LHCN-M2 (cell line): Measurements from ENCODE around the genes TRIM40 and MRPS18B.

DNA sequence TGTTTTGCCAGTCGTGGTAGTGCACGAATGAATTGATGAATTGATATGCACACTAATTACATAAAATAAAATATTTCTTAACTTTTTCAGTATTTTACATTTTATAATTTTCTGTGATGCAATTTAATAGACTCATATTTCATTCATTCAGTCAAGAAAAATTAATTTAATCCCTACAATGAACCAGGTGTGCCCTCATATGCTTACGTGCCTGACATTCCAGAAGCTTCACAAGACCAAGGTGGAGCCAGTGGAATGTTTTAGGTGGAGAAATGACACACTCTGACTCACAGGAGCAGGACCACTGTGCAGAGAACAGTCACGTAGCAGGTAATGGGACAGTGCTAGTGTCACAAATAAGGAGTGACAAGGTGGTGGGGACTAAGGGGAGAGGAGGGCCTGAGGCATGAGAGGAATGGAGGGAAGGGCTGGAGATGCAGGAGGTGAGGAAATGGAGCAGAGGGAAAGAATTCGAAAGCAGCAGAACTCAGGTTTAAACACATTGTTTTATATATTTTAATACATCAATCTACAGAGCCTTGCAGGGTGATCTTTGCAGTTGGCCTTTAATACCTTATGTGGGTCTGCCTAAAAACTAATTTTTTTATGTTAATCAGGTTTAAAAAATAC, 37.0 kb upstream of the HLA-G start:
- RAMPAGE, long total RNA = no peak

DNA sequence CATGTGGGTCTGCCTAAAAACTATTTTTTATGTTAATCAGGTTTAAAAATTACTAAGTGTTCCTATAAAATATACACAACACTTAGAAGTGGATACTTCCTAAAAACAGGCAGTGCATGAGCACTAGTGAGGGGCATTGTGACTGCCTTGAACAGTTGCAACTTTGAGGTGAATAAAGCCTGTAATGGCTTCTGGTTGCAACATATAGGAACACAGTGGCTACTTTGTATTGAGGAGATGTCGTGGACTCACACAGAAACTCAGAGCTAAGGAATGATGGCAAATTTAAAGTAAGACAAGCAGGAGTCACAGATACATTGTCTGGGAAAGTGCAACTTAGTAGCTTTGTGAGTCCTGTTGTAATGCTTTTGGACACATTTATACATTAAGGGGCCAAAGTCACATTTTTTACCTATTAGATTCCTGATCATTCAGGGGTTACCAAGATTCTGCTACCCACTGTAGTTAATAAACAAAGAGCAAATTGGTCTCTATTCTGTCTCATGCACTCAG, 823 bp upstream of the HLA-A start:
- RAMPAGE, long total RNA = no peak

GRCh38 chr6:29964435-29965685, 22.5 kb downstream of the HLA-A start:
- RAMPAGE, long total RNA = no peak

DNA sequence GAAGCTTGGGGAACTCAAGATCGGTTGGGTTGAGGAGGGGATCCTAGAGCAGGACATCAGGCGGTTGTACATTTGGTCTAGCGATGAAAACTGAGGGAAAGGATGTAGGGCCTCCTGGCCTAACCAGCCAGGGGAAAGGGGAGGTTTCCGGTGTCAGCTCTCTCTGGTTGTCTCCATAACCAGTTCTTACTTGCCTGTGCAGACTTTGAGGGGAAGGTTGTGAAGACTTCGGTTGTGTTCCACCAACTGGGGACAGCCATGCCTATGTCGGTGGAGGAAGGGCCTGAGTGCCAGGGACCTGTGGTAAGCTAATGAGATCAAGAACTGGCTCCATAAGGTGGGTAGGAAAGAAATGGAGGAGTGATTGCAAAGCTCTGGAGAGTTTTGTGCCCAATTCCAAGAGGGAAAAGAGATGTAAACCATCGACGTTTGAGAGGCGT, 670 bp downstream of the POLR1H start:
- RAMPAGE, long total RNA = no peak

- RAMPAGE, long total RNA = no peak
Measured at GRCh38 chr6:30129275-30129670, 6.7 kb upstream of the TRIM40 start.

GRCh38 chr6:30135673-30136353, at the start of gene TRIM40:
Gene TRIM40, plus strand, starts transcription at chr6:30136140.
- RAMPAGE, long total RNA = no peak

- RAMPAGE, long total RNA = no peak
Measured at GRCh38 chr6:30156028-30156650, 4.9 kb downstream of the TRIM10 start.

- RAMPAGE, long total RNA = no peak
Measured at GRCh38 chr6:30192485-30193079, 20.6 kb downstream of the TRIM26 start.

- RAMPAGE, long total RNA = no peak
Measured at GRCh38 chr6:30219257-30219648, 6.0 kb upstream of the TRIM26 start.

- RAMPAGE, long total RNA = no peak
Measured at GRCh38 chr6:30325279-30325642, 1.5 kb upstream of the TRIM39 start.

GRCh38 chr6:30342274-30343011, 2.5 kb upstream of the RPP21 start:
- RAMPAGE, long total RNA = no peak

DNA sequence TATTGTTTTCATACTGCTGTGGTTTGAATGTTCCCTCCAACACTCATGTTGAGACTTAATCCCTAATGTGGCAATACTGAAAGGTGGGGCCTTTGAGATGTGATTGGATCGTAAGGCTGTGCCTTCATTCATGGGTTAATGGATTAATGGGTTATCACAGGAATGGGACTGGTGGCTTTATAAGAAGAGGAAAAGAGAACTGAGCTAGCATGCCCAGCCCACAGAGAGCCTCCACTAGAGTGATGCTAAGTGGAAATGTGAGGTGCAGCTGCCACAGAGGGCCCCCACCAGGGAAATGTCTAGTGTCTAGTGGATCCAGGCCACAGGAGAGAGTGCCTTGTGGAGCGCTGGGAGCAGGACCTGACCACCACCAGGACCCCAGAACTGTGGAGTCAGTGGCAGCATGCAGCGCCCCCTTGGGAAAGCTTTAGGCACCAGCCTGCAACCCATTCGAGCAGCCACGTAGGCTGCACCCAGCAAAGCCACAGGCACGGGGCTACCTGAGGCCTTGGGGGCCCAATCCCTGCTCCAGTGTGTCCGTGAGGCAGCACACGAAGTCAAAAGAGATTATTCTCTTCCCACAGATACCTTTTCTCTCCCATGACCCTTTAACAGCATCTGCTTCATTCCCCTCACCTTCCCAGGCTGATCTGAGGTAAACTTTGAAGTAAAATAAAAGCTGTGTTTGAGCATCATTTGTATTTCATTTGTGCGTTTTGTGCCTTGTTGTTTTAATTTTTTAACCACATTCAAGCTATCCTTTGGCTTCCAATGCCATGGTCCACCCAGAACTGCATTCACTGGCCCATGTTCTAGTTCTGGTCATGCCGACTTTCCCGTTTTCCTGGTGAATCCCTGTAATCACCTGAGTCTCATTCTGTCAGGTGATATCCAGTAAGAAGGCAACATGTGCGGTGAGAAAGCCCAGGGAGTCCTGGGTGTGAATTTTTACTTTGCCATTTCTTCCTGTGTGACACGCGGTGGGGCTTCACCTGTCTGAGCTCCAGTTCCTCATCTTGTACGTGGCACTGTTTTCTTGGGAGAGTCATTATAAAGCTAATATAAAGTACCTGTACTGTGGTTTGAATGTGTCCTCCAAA, 4.5 kb downstream of the HLA-E start:
- RAMPAGE, long total RNA = no peak

DNA sequence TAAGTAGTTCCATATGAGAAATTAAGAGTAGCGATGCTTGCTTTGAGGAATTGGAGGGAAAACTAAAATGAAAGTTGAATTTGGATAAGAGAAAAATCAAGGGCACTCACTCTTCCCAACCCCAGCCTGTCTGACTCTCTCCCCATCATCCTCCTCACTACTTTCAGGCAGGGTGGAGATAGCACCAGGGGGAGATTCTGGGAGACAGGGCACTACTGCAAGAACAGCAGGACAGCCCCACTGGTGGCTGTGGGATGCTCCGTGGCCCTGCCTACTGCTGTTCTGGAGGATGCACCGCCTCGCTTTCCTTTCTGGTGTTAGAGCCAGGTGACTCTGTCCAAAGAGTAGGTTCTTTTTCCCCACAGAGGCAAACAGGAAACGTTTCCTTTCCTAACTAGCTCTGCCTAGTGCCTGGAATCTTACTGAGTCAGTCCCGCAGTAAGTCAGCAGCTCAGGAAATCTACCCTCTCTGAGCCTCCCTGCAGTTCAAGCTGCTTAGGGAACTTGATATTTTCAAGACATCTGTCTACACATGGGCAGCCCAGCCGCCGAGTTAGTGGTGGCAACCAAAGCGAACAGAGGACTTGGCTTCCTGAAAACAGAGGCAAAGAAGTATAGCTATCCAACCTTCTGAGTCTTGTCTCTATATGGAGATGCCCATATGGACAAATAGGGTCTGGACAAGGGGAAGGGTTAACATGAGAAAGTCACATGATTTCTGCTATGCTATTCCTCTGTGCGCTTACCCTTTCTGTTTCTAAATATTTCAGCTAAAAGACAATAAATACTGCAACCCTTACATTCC, 11.4 kb downstream of the HLA-E start:
- RAMPAGE, long total RNA = no peak

GRCh38 chr6:30521070-30521658, 31.9 kb downstream of the HLA-E start:
- RAMPAGE, long total RNA = no peak

DNA sequence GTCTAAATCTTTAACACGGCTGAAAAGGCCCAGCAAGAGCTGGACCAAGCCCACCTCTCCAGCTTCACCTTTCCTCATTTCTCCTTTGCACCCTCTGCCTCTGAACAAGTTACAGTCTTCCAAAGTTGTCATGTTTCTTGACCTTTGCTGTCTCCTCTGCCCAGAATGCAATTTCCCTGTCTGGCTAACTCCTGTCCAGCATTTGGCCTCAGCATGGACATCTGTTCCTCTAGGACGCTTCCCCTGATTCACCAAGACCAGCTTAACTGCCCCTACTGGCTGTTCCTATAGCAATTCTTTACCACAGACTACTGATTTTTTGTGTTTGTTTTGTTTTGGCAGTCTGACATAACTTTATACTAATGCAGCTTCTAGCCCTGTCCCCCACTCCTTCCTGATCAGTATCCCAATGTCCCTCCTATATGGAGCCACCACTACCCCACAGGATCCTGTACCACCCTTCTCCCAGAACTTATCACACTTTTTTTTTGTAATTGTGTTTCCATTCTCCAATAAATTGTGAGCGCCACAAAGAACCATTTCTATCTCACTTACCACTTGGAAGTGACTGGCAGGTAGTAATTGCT, 13.3 kb downstream of the GNL1 start:
- RAMPAGE, long total RNA = no peak

DNA sequence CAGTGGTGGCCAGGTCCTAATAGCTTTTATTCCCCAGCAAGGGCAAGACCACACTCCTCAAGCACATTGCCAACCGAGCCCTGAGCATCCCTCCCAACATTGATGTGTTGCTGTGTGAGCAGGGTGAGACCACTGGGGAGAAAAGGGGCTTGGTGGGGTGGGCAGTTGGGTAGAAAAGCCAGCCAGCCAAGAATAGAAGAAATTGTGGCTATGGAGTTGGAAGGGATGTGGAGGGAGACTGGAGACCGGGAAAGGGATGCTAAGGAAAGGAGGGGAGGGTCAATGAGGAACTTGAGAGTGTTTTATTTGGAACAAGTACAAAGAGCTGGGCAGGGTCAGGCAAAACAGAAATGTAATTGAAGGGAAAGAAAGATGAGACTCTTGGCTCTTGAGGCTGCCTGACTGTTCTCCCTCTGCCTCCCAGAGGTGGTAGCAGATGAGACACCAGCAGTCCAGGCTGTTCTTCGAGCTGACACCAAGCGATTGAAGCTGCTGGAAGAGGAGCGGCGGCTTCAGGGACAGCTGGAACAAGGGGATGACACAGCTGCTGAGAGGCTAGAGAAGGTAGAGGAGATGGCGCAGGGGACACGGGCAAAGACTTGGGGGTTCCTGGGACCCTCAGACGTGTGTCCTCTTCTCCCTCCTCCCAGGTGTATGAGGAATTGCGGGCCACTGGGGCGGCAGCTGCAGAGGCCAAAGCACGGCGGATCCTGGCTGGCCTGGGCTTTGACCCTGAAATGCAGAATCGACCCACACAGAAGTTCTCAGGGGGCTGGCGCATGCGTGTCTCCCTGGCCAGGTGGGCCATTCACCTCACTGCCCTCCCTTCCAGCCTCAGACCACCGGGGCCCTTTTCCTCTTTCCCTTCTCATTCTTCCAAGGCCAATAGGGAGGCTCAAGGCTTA, 12.8 kb downstream of the ABCF1 start:
- RAMPAGE, long total RNA = no peak

GRCh38 chr6:30597122-30597904, 19.7 kb downstream of the PPP1R10 start:
- RAMPAGE, long total RNA = no peak

GRCh38 chr6:30613849-30614273, 3.2 kb downstream of the PPP1R10 start:
- RAMPAGE, long total RNA = no peak

- RAMPAGE, long total RNA = start-site peak on the plus strand at chr6:30617841-30617847, 79 reads
Measured at GRCh38 chr6:30617364-30618407, at the start of gene MRPS18B. Gene MRPS18B, plus strand, starts transcription at chr6:30617840.

GRCh38 chr6:30644465-30645211, 2.3 kb upstream of the C6orf136 start:
- RAMPAGE, long total RNA = no peak